ENCODE data around the genes OTUD3 and PLA2G2C.

DNA sequence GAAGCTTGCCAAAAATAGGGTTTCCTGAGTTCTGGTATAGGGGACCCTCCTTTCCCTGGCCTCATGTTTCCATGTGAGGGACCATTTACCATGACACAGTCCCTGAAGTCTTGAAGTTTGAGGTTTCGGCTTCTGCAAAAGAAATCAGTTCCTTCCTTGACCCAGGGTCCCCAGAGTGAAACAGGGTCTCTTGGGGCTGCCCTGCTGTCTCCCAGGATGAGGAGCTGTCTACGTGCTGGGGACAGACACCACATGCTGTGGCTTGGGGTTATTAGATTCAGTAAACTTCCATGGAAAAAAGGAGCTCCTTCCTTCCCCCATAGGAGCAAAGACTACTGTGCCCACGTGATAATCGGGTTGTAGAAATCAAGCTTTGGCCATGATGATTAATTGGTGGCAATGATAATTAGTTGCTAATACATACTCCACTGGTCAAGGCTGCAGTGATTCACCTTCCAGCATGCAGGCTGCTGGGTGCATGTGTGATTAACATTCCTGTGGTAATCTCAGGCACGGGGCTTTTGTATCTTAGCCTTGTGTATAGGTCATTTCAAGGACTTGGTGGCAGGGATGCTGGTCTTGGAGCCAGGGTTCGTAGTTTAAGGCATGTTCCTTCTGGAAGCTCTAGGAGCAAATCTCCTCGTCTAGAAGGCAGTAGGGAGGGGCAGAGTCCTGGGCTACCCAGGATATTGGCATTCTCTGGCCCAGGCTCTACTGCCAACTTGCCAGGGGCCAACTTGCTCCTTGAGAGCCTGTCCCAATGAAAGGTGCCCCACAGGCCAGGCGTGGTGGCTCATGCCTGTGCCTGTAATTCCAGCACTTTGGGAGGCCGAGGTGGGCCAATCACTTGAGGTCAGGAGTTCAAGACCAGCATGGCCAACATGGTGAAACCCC, 41.4 kb downstream of the TMCO4 start:
- RRBS, result no CpG with 5 or more reads among the region's 9 CpGs

DNA sequence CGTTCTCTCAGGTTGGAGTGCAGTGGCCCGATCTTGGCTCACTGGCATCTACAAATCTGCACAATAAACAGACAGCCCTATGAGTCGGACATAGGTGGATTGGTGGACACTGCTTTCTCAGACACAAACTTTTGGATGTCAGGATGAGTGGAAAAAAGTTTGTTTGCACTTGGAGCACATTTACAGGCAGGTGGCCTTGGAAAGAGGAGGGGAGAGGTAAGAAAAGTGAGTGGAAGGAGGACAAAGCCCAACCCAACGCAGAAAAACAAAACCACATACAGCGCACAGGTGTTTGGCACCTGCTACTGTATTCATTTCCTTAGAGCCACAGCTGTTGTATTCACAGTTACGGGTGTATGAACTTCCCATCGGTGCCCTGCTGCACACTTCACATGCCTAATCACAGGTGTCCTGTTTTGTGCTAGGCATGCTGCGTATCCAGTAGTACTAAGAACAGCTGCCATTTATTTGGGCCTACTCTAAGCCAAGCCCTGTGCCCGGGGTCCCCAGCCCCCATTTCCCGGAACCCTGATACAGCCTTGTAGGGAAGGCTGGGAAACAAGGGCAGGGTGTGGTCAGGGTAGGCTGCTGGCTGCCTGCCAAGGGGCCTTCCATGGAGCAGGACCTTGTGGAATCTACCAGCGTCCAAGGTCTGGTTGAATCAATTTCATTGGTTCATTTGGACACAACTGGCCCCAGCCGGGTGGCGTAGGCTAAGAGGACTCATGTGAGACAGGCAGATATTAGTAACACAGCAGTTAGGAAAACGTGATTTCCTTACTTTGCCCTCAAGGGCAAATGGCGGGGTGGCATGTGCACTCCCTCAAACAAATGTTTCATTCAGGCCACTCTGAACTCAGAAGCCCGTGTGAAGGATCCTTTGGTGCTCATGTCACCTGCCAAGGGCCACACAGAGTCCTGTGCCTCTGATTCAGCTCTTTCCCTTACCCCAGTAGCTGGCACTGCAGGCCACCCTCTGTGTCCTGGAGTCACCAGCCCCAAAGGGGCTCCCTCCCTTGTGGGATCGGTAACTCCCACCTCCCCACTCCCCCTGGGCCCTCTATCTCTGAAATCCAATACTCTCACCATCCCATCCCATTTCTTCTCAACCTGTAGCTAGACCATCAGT, 852 bp upstream of the RNF186 start:
- RRBS, result no CpG with 5 or more reads among the region's 17 CpGs

DNA sequence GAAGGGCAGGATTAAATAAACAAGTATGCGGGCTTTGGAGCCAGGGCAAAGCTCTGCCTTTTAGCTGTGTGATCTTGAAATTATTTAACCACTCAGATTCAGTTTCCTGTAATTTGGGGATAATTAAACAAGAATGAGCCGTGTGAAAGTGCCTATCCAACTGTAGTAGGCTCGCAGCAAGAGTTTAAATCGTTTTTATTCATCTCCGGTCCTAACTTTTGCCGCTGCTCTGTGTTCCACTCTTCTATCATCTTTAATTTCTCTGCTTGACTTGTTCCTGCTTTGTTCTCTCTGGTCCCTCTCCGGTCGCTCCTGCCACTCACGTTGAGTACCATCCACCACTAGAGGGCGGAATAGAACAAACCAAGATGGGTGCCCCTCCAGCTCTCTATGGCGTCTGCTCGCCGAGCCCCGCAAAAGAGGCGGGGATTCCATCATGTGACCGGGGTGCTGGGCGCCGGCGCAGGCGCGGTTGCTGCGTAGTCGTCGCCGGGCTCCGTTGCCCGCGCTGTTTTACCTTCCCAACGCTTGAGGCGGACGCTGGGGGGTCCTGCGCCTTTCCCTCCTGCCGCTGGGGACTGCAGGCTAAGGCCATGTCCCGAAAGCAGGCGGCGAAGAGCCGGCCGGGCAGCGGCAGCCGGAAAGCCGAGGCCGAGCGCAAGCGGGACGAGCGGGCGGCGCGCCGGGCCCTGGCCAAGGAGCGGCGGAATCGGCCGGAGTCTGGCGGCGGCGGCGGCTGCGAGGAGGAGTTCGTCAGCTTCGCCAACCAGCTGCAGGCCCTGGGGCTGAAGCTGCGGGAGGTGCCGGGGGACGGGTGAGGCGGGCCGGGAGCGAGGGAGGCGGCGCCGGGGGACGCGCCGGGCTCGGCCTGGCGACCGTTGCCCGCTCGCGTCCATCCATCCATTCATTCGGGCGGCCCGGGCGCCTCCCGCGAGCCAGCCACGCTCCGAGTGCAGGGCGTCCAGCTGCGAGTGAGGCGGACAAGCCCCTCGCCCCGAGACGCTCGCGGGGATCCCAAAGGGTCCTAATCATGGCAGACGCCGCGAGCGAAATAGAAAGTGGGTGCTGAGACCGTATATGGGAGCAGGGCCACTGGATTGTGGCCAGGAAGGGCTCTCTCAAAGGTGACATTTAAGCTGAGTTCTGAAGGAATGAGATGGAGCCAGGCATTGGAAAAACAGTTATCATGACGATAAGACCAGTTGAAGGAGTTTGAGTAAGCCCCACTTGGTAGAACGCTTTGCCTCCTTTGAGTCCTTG, at the start of gene OTUD3:
OTUD3 (plus strand) TSS at position 475 of the 1,260 bp plus-strand sequence.
- RRBS, result 1% methylated on average over 32 of the region's 102 CpGs

- RRBS, result no CpG with 5 or more reads among the region's 14 CpGs
Observed at GRCh38 chr1:20183726-20184470, 2.0 kb upstream of the UBXN10 start.

GRCh38 chr1:20186326-20186935, at the start of gene PLA2G2C:
PLA2G2C (minus strand) TSS chr1:20186518.
- RRBS, result under 1% methylated on average over 4 of the region's 15 CpGs

DNA sequence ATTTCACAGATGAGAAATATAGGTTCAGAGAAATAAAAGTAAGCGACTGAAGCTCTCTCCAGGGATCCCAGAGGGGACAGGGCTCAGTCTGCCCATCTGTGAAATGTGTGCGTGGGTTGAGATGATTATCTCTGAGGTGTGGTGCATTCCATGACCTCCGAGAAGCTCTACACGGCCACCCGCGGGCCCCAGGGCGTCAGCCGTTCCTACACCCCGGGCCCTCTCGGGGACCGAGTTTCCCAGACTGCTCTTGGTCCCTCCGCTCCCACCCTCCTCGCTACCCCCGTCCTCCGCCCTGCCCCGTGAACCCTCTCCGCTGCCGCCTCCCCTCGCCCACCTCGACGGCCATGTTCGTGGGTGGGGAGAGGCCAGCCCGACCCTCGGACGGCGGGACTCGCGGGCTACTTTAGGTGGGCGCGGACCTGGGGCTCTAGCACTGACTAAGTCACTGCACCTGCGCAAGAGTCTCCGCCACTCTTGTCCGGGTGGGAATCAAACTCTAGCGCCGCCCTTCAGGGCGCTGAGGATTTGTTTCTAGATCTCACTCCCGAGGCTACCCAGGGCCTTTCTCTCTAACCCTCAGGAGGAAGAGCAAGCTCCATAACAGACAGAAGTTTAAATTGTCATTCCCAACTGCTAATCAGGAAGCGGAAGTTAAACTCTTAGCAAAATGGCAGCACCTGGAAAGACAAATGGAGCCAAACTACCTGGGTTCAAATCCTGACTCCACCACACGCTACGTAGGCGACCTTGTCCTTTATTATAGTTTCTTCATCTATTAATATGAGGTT, 47.7 kb upstream of the VWA5B1 start:
- RRBS, result no CpG with 5 or more reads among the region's 41 CpGs

DNA sequence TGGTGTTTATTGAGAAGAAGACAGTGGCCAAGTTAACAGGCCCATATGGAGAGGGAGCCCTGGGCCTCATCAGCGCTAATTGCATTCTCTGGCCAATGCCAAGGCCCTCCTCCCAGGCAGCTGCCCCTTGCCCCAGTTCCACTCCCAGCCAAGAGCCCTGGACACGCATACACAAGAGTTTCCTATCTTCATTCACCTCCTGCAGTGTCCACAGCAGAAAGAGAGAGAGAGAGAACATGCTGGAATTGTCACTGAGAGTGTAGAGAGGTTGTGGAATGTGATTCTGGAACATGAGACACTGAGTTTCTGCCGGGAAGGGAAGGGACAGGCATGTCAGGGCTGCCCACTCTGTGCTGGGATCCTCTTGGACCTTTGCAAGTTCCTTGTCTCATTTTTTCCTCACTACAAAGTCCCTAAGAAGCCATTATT, 25.4 kb upstream of the VWA5B1 start:
- RRBS, result no CpG with 5 or more reads among the region's 3 CpGs

DNA sequence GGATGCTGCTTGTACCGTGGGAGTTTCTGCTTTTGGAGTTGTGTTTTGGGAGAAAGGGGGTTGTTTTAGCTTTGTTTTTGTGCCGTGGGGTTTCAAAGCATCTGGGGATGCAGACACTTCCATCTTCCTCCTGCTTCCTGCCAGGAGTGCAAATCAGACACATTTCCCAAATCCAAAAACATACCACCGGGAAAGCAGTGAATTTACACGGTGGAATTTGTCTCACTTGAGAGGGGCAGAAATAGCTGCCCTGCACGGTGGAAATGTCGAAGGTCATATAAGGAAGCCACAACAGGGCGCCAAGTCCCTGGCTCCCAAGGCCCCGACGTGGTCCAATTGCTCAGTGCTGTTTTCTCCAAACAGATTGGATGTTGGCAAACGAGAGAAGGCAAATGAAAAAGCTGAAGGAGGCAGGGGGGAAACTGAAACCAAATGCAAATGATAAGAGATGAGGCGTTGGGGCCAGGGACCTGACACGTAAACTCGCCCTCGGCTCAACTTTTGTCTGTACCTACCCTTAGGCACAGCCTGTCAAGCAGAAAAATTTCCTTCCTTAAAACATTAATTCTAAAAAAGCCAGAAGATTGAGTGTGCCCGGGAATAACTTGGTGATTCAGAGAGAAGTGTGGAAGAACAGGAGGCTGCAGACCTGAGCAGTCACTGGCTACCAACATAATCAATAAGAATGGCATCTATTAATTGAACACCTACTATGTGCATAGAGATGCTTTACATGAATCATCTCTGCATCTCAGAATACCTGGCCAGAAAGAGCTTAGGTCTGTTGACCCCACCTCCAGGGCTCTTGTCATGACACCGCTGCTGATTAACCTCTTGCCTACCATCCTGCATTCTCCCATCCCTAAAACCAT, 16.7 kb upstream of the PINK1 start:
- RRBS, result no CpG with 5 or more reads among the region's 16 CpGs

DNA sequence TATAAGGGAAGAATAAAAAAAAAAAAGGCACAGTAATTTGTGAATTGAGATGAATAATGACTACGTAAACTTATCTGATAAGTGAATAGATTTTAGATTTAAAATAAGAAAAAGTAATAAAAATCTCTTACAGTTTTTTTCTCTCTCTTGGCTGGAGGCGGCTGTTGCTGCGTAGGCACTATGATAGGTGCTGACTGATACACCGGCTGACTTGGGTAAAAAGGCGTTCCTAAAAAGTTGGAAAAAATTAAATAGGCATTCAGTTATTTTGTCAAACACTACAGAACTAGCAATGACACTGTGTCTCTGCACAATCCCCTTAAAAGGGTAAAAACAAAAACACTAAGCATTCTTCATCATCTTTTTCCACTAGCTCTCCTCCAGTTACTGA, 185.8 kb upstream of the HP1BP3 start:
- RRBS, result no CpG with 5 or more reads among the region's 5 CpGs

- RRBS, result no CpG with 5 or more reads among the region's 5 CpGs
Observed at GRCh38 chr1:21013547-21014078, 163.1 kb downstream of the EIF4G3 start.

DNA sequence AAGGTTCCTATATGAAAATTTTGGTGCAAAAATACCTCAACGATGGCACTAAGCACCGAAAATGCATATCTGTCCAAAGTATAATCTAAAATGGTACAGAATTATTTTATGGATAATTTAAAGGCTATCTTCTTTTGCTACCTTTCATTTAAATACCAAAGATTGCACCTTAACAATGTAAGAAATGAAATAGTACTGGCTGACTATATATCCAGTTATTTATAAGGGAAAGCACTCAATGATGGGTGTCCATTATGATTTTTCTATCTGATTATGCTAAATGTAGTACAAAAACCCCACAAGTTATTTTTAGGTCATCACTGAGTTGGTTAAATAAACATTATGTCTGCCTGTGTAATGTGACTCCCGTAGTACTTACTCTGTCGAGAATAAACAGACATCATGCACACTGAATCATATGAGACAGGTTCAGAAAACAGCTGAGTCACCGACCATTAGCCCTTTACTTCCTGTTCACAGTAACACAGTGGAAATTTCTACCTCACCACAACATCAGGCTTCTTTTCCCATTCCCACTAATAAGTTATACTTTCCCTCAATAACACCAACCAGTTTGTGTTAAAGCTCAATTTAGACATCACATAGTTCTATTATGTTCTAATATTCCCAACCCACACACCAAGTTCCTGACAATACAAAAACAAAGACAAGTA, 154.5 kb downstream of the EIF4G3 start:
- RRBS, result no CpG with 5 or more reads among the region's 5 CpGs

DNA sequence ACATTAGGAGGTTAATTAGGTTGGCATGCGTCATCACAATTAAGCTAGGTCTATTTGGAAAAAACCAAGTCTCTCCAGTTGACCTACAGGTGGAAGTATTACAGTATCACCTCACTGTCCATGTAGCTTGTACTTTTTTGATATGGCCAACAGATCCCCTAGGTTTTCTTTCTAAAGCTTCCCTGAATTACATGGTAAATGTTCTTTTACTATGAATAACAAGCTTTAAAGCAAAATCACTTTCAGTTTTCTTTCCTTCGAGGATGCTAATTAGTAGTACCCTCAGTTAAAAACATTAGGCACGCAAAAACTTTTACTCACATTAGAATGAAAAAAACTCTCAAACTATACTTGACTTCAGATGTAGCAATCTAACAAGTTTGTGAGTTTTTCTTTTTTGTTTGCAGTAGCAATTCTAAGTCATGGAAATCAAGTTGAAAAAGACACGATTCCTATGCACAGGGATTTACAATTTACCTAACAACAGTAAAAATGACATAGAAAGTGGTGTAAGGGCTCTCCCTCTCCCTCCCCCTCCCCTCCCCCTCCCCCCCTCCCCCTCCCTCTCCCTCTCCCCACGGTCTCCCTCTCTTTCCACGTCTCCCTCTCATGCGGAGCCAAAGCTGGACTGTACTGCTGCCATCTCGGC, 153.9 kb downstream of the EIF4G3 start:
- RRBS, result no CpG with 5 or more reads among the region's 8 CpGs

DNA sequence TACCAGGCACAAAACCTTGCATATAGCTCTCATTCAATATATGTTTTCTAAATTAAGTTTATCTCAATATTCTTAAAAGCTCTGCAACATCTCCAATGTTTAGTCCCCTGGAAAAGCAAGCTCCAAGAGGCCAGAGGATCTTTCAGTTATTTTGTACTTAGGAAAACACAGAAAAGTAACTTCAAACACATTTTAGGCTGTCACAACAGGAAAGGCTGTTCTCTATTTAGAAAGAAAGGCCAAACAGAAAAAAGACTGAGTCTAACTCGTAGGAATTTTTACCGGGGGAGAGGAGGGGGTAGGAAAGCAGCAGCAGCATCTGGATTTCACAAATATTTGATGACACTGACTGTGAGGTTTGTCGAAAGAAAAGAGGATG, 107.2 kb downstream of the EIF4G3 start:
- RRBS, result no CpG with 5 or more reads among the region's 3 CpGs

DNA sequence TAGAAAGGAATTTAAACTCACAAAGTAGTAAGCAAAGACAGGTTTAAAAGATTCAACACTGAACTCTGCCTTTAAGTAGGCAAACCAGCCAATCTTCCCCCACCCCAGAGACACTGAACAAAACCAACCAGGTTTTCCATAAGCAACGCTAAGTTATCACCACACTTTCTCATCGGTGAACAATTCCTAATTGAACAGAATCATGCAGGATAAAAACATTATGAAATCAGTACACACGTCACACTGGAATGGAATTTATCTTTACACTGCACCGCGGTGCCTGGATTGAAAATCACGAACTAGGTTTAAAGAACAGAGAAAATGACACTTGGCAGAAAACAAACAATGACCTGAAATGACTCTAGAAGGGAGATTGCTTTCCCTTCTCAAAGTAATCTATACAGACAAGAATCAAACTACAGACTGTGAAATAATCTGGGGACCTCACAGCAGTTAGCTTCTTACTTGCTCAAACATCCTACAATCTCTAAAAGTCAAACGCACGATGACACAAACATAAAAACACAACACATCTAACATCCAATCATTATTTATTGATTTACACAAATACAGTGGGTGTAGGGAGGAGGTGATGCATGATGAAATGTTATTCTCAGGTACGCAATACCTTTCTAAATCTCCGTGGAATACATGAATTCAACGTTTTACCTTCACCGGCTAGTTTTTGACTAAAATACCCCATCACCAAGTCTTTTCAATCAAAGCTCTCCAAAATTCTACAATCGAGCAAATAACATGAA, 1.9 kb downstream of the EIF4G3 start:
- RRBS, result no CpG with 5 or more reads among the region's 13 CpGs

DNA sequence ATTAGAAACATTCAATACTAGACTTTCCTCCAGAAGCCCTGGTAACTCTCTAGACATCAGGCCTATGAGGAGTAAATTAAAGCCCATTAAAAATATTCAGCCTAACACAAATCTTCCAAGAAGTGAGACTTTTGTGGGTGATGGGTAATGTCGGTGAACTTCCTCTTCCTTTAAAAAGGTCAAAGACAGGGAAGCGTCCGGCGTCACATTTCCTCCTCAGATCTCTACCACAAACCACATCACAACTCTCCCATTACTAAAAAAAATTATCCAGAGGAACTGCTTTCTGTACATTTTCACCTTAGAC, 1.4 kb downstream of the EIF4G3 start:
- RRBS, result no CpG with 5 or more reads among the region's 4 CpGs

DNA sequence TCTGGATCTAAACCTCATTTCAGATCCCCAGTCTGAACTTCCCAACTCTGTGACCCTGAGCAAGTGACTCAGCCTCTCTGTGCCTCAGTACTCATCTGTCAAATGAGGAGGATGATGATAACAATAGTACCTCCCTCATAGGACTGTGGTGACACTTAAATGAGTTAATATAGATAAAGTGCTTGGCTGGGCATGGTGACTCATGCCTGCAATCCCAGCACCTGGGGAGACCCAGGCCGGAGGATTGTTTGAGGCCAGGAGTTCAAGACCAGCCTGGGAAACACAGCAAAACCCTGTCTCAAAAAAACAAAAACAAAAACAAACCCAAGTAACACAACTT, 4.8 kb upstream of the ECE1 start:
- RRBS, result no CpG with 5 or more reads among the region's 1 CpG

GRCh38 chr1:21326392-21327467, 36.5 kb upstream of the ECE1 start:
- RRBS, result no CpG with 5 or more reads among the region's 17 CpGs

DNA sequence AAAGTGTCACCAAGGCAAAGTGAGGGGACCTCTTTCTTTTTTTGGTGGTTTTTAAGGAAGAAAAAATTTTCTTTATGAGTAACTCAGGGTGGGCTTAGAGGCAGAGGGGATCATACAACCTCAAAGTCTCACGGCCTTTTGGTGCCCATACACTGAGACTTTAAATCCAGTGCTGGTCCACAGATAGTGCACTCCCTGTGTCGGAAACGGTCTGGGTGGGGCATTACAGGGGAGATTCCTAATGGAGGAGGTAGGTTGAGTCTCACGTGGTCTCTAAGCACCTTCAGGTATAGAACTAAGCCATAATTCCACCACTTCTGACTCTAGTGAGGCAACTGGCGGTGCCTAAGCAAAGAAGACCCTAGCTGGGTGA, 53.5 kb upstream of the ECE1 start:
- RRBS, result no CpG with 5 or more reads among the region's 5 CpGs

- RRBS, result no CpG with 5 or more reads among the region's 12 CpGs
Observed at GRCh38 chr1:21440735-21441158, 810 bp downstream of the NBPF3 start.

- RRBS, result no CpG with 5 or more reads among the region's 16 CpGs
Observed at GRCh38 chr1:21641826-21642405, 27.2 kb downstream of the RAP1GAP start.